Mucosa of descending colon (tissue), 1 donor: ENCODE results near the genes AGBL5, PREB, MPV17, NRBP1 and FOSL2.

- PRO-cap = no peak
Observed at GRCh38 chr2:26991609-26992178, 21.3 kb downstream of the MAPRE3 start.

DNA sequence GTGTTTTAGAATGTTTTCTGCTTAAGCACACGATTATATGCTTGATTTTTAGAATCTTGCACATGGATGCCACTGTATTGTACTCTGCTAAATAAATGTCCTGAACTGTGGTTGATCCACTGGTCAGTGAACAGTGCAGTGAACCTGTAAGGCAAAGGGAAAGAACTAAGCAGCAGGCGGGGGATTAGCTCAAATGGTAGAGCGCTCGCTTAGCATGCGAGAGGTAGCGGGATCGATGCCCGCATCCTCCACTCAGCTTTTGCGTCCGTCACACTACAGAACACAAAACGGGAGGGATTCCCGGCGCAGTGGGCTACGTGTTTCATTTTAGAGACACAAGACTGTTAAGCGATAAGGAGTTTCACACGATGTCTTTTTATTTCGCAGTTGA lies 437 bp upstream of the AGBL5 start:
- PRO-cap = bidirectional peak, plus-strand start at position 175 of the sequence, minus-strand start outside the sequence

DNA sequence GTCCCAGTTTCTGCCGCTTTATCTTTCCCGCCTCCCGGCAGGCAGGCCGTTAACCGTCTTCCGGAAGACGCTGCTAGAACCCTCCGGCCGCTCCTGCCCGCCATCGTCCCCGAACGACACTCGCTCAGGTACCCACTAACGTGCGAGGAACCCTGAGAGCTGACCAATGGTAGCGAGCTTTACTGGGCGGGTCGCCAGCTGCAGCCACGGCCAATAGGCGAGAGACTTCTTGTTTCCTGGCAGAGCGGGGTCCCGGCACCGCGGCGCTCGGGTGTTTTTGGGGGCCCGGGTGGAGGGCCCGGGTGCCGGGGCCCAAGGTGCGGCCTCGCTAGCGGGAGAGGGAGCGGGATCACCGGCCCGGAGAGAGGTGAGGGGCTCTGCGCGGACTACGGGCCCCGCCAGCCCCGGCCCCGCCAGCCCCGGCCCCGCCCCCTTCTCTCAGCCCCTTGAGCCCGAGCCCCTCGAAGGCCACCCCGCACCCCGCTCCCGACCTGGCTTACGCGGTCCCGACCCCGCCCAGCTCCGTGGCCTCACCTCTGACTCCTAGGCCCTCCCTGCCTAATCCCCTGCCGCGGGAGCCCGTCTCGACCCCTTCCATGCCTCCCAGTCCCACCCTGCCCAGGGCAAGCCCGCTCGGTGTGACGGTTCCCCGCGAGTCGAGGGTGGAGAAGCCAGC lies at the start of gene AGBL5:
TSS of gene AGBL5 (plus strand) at position 242 of the 676 bp plus-strand sequence.
- PRO-cap = bidirectional peak, plus-strand start at position 242 of the sequence, minus-strand start at position 122 of the sequence

- PRO-cap = no peak
Observed at GRCh38 chr2:27080095-27080575, 1.7 kb downstream of the EMILIN1 start.

DNA sequence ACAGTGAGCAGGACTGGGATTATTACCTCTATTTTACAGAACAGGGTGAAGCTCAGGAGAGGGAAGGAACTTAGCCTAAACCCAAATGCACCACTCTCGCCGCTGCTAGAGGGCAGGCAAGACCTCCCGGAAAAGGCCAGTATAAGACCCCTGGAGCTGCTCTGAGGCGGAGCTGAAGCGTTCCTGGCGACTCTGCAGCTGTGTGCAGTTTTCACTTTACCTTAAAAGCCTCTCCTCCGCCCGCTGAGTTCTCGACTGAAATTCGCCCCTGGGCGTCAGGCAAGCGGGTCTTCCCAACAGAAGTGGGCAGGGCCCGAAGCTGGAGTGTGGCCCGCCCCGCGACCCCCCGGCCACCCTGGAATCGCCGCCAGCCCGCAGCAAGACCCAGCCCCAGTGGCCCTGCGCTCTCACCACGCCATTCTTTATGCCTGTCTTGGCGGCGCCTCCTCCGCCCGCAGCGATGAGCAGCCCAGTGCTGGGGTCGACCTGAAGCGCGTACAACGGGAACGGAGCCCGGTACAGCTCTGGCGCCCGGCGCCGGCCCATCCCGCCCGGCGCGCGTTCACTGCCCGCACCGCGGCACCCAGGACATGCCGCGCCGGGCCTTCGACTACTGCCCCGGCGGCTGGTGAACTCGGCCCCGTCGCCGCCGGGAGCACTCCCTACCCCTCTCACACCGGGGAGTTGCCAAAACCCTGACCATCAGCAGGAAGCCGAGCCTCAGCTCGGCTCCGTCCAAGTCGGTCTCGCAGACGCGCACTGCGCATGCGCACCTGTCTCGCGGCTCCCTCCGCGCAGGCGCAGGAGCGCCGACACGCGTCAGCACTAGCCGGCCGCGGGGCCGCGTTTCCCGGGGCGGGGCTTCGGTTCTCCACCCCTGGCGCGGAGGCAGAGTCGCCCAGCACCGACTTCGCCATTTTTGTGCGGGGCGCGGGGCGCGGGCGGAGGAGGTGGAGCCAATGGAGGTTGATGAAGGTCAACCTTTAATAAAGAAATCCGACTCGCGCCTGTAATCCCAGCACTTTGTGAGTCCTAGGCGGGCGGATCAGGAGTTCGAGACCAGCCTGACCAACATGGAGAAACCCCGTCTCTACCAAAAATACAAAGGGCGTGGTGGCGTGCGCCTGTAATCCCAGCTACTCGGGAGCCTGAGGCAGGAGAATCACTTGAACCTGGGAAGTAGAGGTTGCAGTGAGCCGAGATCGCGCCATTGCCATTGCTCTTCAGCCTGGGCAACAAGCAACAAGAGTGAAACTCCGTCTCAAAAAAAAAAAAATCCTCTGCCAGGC lies at the start of gene PREB:
TSS of gene PREB (minus strand) at position 761 of the 1,289 bp plus-strand sequence.
- PRO-cap = unidirectional peak, plus-strand start at position 175 of the sequence; bidirectional peak, plus-strand start at position 246 of the sequence, minus-strand start at position 196 of the sequence; bidirectional peak, plus-strand start at position 874 of the sequence, minus-strand start at position 748 of the sequence

GRCh38 chr2:27281503-27281815 lies 770 bp upstream of the TRIM54 start:
- PRO-cap = no peak

- PRO-cap = bidirectional peak, plus-strand start at chr2:27323145, minus-strand start at chr2:27323070; unidirectional peak, minus-strand start at chr2:27323361
Observed at GRCh38 chr2:27322903-27323940, at the start of gene MPV17. MPV17 (minus strand) TSS chr2:27323097.

GRCh38 chr2:27355769-27356626 lies 566 bp downstream of the GTF3C2 start:
- PRO-cap = bidirectional peak, plus-strand start at chr2:27356288, minus-strand start at chr2:27356156; bidirectional peak, plus-strand start at chr2:27356556, minus-strand start at chr2:27356476

DNA sequence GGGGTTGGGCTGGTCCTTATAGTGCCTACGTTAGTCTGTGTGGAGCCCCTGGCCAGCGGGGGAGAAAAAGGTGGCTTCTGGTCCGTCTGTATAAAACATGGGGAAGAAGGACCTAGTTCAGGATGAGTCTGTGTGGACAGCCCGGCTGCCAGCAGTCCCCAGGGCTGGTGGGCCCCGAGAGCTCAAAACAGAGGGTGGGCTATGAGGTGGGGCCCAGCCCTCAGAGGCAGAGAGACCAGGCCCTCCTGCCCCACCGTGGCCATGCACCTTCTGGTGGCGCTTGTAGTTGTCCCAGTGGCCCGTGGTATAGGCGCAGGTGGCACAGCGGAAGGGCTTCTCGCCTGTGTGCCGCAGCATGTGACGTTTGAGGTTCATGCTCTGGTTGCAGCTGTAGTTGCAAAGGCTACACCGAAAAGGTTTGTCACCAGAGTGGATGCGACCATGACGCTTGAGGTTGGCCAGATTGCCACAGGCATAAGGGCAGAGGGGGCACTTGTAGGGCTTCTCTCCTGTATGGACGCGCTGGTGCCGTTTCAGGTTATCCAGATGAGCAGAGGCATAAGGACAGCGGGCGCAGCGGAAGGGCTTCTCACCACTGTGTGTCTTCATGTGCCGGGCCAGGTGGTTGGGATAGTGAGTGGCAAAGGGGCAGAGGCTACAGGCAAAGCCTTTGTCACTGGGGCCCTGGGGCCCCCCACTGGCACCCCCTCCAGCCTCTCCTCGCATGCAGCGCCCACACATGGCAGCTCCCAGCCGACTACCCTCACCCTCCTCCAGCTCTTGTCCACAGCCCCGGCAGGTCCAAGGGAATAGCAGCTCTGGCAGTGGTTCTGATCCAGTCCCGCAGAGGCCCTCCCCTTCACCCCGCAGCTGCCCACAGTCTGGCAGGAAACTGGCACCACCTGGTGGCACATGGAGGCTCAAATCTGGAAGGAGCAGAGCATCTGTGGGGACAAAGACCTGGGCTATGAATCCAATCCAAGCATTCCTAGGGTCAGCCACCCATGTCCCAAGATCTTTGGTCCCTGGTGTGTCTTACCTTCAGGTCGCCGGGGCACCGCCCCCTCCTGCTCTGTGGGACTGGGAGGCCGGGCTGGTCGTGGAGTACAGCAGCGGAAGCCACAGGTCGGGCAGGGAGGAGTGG lies 2.7 kb downstream of the ZNF513 start:
- PRO-cap = no peak

DNA sequence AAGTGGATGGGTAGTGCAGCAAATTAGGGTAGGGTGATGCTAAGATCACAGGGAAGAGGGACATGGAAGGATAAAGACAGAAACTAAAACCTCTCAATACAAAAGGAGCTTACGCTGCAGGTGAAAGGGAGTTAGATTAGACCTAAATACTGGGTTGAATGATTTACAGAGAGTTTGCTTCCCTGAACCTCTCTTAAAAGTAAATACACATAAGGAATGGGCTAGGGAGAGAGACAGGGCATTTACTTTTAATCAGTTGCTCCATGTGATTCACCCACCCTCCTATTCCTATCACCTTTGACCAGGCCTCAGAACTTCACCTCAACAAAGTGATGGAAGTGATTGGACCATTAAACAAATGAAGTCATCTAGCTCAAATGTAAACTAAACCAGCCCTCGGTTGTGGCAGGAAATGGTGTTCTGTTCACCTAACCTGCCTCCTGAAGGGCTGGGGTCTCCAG lies 908 bp downstream of the ZNF513 start:
- PRO-cap = unidirectional peak, plus-strand start at position 408 of the sequence

DNA sequence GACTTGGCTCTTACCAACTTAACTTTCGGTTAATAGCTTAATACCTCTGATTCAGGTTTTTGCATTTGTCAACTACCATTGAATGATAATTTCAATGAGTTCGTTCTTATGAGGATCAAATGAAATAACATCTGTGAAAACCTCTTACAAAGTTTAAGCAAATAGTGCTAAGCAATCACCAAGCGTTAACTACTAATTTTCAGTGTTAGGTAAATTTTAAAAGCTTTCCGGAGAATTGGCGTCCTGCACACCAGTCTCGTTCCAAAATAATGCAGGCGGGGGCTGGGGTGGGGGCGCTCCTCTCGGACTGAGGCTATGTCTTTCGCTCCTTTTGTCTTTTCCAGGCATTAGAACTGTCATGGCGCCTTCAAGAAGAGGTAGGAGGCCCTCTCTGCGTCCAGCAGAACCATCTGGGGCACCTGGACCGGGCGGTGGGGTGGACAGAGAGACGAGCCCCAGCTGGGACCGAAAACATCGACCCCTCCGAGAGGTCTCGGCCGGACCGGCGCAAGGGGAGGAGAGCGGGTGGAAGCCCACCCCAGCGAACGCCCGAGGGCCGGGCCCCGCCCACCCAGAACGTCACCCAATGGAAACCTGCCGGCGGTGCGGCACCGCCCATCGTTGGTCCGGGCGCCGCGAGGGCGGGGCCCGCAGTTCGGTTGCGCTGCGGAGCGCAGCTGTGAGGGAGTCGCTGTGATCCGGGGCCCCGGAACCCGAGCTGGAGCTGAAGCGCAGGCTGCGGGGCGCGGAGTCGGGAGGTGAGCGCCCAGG lies at the start of gene NRBP1:
TSS of gene NRBP1 (plus strand) at position 658 of the 771 bp plus-strand sequence.
- PRO-cap = bidirectional peak, plus-strand start at position 653 of the sequence, minus-strand start at position 509 of the sequence

GRCh38 chr2:27701502-27702002 lies 37.9 kb downstream of the SLC4A1AP start:
- PRO-cap = no peak

DNA sequence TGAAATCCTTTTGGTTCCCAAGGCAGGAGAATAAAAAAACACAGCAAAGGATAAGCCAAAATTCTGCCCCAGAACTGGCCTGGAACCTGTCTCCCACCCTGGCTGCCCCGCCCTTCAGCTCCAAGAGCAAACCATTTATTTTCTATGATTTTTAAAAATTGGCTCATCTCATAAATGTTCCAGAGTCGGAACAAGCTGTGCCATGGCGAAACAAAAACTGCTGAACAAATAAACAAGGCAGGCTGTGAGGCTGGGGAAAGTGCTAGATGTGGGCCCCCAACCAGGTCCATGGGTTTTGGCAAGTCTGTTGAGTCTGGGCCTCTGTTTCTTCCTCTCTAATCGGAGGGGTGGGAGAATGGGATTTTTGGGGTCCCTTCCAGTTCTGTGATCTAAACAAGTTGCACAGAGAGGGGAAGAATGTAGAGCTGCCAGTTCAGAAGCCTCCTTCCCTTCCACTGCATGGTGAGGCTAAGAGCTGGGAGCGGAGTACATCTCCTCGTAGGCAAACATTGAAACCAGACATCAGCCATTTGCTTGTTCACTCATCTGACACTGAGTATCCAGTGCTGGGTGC lies 44.3 kb downstream of the SLC4A1AP start:
- PRO-cap = no peak

DNA sequence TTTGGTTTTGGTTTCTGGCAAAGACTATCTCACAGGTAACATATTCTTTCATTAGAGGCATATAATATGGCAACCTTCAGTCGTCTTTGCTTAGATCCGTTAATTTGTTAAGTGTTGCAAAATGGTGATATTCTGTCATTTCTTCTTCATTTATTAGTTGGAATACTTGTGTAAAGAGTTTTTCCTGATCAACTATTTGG lies 75.4 kb downstream of the BABAM2 start:
- PRO-cap = no peak

GRCh38 chr2:28102253-28103028 lies 211.9 kb downstream of the BABAM2 start:
- PRO-cap = no peak

DNA sequence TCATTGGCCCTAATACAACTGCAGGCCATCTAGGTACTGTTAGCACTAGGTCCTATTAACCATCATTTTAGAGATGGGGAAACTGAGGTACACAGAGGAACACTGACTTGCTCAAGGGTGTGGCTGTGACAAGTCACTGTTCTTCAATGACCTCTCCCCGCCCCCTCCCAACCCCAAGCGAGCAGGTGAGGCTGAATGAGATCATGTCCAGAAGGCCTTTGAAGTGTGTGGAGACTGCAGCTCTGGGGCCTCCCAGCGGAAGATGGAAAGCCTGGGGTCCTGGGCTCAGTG lies 17.0 kb upstream of the FOSL2 start:
- PRO-cap = unidirectional peak, plus-strand start at position 210 of the sequence

DNA sequence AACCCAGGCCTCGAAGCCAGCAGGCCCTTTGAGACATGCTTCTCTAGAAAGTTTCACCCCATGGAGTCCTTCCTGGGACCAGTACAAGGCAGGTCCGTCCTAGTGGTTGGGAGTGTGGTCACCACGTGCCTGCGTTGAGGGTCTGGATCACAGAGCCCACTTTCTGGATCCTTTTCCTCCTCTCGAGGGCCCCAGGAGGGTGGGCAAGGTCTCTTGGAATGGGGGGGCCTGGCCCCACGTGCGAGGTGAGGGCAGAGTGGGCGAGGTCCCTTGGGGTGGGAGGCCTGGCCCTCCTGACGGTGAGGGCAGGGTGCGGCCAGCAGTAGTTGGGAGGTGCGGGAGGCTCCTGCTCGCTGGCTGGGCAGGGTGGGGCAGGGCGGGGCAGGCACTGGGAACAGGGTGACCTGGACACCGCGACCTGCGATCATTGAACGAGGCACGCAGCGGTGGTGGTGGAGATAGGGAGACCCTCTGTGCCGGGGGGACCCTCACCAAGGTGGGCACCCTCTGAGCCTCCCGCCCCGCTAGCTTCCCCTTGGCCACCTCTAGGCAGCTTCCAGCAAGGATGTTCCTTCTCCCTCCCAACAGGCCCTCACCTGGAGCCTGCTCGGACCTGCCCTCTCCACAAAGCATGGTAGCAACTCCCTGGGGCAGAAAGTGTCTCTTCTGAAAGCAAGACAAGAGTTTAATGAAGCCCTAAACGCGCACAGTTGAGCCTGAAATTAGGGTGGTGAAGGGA lies 15.5 kb upstream of the FOSL2 start:
- PRO-cap = bidirectional peak, plus-strand start at position 411 of the sequence, minus-strand start at position 327 of the sequence

- PRO-cap = bidirectional peak, plus-strand start at chr2:28391238, minus-strand start at chr2:28391141
Observed at GRCh38 chr2:28390514-28391187, 2.0 kb upstream of the FOSL2 start.

- PRO-cap = bidirectional peak, plus-strand start at chr2:28392855, minus-strand start at chr2:28392628; bidirectional peak, plus-strand start at chr2:28393174, minus-strand start at chr2:28393155
Observed at GRCh38 chr2:28392761-28393241, at the start of gene FOSL2. FOSL2 (plus strand) TSS chr2:28392858.

DNA sequence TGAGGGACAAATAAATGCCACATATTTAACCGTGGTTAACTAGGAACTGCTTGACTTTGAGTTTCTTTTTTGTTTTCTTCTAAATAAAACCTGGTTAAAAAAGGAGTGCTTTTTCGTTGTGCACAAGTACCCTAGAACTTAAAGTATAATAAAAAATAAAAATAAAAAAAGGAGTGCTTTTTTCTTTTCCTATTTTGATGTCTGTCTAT lies 4.3 kb downstream of the FOSL2 start:
- PRO-cap = no peak